Left lobe of liver (tissue), 1 donor: ENCODE data around the genes GTPBP3, MVB12A, NXNL1 and MAP1S.

GRCh38 chr19:16588089-16589242, 16.3 kb upstream of the SLC35E1 start:
- PRO-cap: no peak

DNA sequence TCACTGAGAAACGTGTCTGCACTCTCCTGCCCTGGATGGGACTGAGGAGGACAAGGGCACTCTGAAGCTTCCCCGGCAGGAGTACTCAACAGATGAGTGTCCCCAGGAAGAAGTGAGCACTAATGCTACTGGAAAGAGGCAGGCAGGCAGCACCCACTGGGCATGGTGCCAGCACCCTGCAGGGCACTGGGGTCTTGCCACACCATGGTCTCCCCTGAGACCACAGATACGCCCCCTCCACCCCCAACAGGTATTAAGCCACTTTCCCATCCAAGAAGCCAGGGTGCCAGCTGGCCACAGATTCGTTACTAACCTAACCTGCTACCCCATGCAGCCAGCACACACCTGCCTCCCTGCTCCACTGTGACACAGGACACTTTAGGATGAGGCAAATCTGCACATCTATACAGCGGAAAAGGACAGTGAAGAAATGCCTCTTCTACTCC, 17.8 kb upstream of the SLC35E1 start:
- PRO-cap: no peak

- PRO-cap: no peak
Observed at GRCh38 chr19:16863528-16863810, 25.3 kb upstream of the F2RL3 start.

GRCh38 chr19:16896754-16897315, 8.0 kb downstream of the F2RL3 start:
- PRO-cap: bidirectional peak, plus-strand start at chr19:16897228, minus-strand start at chr19:16896941

DNA sequence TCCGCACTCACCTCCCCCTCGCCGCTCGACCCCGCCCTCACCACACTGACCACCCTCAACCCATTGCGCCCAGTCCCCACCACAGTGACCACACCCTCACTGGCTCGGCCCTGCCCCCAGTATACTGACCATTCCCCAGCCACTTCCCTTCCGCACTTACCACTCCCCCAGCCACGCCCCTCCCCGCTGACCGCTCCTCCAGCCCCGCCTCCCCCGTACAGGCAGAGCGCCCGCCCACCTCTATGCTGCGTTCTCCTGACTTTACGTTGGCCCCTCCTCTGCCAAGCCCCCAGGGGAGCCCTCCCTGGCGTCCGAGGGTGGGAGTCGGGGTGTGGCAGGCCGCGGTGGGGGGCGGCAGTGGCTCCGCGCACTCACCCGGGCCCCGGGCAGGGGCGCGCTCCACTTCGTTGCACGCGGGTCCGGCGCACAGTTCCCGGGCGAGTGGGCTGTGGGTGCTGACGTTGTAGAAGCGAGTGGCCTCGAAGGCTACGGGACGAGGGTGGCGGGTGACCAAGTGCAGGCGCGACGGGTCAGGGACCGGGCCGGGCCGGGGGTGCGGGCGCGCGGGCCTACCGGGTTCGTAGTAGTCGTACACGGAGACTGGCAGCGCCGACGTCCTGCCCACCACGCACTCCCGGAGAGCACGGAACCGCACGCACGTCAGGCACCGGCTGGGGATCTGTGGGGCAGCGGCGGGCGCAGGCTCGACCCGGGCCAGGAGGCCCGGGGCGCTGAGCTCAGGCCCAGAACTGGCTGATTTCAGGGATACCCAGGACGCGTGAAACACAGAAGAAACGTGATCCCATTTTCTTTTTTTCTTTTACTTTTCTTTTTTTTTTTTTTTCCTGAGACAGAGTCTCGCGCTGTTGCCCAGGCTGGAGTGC, 8.8 kb downstream of the F2RL3 start:
- PRO-cap: no peak

GRCh38 chr19:17081870-17082664, 6.5 kb downstream of the MYO9B start:
- PRO-cap: no peak

GRCh38 chr19:17138536-17138846, 62.9 kb downstream of the MYO9B start:
- PRO-cap: no peak

- PRO-cap: no peak
Observed at GRCh38 chr19:17149615-17150025, 65.5 kb upstream of the USE1 start.

- PRO-cap: no peak
Observed at GRCh38 chr19:17243913-17244681, 1.6 kb downstream of the NR2F6 start.

DNA sequence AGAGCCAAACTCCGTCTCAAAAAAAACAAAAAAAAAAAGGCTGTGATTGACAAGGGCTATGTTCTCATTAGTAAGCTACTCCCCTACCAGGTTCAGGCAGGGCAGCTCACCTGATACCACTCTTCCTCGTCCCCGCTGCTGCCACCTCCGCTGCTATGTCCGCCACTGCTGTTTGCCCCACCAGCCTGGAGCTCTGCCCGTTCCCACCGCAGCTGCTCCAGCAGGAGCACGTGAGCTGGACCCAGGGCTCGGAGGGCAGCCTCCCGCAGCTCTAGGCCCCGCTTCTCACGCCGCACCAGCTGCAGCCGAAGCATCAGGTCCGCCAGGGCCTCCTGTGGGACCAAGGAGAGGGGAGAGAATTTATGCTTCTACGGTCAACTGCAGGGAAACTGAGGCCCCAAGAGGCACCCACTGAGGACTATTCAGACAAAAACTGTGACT, 9.2 kb downstream of the USHBP1 start:
- PRO-cap: no peak

DNA sequence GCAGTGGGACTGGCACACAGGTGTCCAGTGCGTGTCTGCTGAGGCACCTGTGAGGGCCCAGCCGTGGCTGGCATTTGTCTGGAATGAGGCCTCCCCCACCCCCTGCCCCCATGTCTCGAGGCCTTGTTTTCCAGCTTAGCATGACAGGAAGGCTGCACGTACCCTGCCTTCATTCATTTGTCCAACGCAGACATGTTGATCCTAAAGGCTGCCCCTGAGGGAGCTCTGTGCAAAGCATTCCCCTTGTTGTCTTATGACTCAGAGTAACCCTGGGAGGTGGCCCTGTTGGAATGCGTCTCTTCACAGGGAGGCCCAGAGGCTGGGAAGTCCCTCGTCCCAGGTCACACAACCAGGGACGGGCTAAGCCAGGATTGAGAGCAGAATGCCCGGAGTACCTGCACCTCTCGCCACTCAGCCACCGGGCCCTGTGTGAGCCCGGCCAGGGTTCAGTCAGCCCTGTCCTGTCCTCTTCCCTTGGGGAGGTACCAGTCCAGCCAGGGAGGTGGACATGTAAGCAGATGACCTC, 2.5 kb downstream of the DDA1 start:
- PRO-cap: no peak

DNA sequence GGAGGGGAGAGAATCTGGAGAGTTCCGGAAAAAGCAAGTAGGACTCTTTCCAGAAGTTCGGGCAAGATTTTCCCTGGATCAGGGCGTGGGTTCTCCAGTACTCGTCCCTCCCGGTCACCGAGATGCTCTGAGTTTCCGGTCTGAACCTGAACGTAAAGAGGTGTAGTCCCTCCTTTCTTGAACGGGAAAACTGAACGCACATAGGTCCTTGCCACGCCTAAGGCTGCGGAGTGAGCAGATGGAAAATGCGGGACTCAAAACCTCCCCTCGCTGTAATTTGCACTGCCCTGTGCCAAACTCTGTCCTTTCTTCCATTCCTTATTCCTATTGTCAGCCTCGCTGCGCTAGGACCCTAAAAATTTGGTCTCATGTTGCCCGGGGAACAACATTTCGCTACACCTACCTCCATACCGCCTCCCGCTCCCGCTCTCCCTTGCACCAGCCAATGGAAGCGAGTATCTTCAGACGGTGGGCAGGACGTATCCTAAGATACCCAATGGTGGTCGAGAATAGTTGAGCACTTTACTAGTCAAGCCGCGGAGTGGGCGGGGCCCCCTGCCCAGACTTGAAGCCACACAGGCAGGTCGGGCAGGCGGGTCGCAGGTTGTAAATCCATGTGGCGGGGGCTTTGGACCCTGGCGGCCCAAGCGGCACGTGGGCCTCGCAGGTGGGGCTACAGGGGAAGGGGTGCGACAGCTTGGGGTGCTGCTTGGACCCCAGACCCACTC, at the start of gene GTPBP3:
TSS of gene GTPBP3 (plus strand) at position 556 of the 728 bp plus-strand sequence.
- PRO-cap: unidirectional peak, minus-strand start at position 129 of the sequence; bidirectional peak, plus-strand start at position 562 of the sequence, minus-strand start at position 362 of the sequence

DNA sequence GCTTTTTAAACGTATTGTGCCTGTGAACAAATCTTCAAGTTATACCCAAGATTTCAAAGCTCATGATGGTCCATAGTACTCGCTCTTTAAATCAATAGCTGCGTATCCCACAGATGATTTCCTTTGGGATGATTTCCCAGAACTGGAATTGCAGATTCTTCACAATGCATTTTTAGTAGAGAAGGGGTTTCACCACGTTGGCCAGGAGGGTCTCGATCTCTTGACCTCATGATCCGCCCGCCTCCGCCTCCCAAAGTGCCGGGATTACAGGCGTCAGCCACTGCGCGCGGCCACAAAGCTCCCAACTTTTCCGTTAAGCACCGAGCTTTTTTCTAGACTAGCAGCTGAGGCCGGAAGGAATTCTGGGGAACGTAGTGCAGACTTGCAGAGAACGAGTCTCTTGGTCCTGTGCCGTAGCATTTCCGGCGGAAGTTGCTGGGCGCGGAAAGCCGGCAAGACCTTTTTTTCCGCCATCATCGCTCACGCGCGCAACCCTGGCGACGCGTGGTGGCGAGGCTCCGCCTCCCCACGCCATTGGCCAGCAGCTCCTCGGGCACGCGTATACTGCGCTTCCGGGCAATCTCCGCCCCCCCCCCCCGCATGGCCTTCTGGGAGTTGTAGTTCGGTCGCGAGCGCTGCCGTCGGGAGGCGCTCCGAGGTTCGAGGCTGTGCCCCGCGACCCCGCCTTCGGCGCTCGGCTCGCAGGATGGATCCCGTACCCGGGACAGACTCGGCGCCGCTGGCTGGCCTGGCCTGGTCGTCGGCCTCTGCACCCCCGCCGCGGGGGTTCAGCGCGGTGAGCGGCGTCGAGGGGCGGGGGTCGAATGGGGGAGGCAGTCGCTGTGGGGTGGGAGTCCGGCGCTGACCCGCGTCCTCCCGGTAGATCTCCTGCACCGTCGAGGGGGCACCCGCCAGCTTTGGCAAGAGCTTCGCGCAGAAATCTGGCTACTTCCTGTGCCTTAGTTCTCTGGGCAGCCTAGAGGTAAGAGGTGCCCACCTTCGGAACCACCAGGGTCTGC, at the start of gene MVB12A:
TSS of gene MVB12A (plus strand) at position 618 of the 1,019 bp plus-strand sequence.
- PRO-cap: bidirectional peak, plus-strand start at position 620 of the sequence, minus-strand start at position 364 of the sequence

- PRO-cap: no peak
Observed at GRCh38 chr19:17460661-17461136, at the start of gene NXNL1. Gene NXNL1 (minus strand): TSS chr19:17460926.

DNA sequence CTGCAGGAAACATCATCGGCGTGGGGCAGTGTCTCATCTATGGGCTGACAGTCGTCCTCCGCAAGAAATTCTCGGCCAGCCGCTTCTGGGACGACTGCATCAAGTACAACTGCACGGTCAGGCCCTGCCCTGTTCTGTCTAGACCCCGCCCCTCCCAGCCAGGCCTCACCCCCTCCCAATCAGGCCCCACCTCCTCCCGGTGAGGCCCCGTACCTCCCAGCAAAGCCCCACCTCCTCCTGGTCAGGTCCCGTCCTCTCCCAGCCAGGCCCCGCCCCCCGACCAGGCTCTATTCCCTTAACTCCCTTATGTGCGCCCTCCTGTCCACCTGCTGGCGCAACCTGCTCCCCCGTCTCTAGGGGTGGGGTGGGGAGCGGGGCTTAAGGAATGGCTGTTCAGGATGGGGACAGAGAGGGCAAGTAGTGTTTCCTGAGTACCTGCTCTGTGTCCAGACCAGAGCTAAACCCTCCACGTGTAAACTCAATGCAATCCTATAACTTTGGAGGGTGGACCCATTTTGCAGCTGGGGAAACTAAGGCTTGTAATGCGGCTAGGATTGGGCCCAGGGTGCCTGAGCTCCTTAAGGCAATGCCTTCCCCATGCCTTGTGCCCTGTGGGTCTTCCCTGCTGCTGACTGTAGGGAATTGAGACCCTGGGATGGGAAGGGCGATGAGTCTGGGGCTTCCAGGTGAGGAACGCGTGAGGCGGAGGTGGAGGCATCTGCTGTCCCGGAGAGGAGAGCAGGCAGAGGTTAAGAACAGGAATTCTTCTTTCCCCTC, 18.9 kb downstream of the SLC27A1 start:
- PRO-cap: unidirectional peak, minus-strand start at position 73 of the sequence; unidirectional peak, minus-strand start at position 101 of the sequence

GRCh38 chr19:17572239-17572909, 16.9 kb downstream of the COLGALT1 start:
- PRO-cap: no peak

GRCh38 chr19:17686024-17686627, 2.0 kb downstream of the UNC13A start:
- PRO-cap: no peak

DNA sequence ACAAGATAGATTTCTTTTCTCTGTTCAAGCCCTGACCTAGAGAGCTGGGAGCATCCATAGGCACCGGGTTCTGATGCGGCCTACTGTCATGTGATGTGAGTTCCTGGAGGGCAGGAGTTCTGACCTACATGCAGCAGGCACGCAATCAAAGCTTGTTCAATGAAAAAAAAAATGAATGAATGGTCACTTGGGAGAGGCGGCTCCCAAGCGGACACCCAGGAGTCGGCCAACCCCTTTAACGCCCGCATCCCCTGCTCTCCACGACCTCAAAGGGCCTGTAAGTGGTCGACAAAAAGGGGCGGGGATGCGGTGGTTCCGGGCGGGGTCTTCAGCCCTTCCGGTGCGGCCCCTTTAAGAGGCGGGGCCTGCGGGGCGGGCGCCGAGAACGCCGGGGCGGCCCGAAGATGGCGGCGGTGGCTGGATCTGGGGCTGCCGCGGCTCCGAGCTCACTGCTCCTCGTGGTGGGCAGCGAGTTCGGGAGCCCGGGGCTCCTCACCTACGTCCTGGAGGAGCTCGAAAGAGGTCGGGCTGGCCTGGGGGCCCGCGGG, at the start of gene MAP1S:
TSS of gene MAP1S (plus strand) at position 382 of the 548 bp plus-strand sequence.
- PRO-cap: bidirectional peak, plus-strand start at position 382 of the sequence, minus-strand start at position 273 of the sequence

GRCh38 chr19:17719647-17720454, 571 bp downstream of the MAP1S start:
- PRO-cap: no peak

- PRO-cap: no peak
Observed at GRCh38 chr19:17762339-17763235, 11.3 kb downstream of the FCHO1 start.